ReNcell CX (cell line): ENCODE results near the genes MYO3A and GAD2.

GRCh38 chr10:22613026-22613402, 101.4 kb downstream of the PIP4K2A start:
- PRO-cap = no peak

GRCh38 chr10:22742853-22743052, 28.4 kb upstream of the PIP4K2A start:
- PRO-cap = no peak

GRCh38 chr10:23056042-23056430, 39.3 kb upstream of the MSRB2 start:
- PRO-cap = no peak

GRCh38 chr10:23439604-23439863, 659 bp downstream of the OTUD1 start:
- PRO-cap = no peak

DNA sequence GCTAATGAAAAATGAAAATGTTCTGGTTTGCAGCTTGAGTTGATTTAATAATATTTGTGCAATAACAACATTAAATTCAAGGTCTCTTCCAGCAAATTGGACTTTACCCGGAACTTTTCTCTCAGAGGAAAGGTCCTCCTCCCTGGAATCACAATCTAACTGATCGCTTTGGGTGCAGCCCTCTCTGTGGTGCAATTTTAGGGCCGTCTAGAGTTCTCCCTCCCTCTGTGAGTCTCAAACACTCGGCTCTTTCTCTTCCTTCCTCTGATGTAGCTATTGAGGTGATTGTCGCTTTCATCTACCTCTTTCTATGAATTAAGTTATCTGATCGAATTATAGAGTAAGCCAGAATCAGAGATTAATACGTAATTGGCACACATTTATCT, 119.7 kb downstream of the OTUD1 start:
- PRO-cap = no peak

GRCh38 chr10:24118003-24118925, 90.7 kb upstream of the KIAA1217 start:
- PRO-cap = no peak

GRCh38 chr10:24119299-24119906, 89.5 kb upstream of the KIAA1217 start:
- PRO-cap = no peak

GRCh38 chr10:24237605-24238410, 28.9 kb downstream of the KIAA1217 start:
- PRO-cap = no peak

- PRO-cap = no peak
Measured at GRCh38 chr10:24542640-24543232, 181.0 kb downstream of the ARHGAP21 start.

DNA sequence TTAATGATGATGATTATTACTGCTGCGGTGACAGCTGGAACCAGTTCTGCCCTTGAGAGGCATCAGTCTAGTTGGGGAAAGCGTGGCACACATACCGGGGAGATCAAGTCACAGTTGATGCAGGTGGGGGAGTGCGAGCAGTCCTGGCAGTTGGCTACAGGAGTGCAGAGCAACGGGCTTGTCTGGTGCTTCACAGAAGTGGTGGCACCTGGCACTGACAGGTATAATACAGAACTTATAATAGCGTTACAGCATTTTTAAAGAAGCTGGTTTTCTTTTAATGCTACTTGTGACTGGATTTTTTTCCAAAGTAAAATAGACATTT, 172.9 kb downstream of the ARHGAP21 start:
- PRO-cap = no peak

GRCh38 chr10:24551115-24551656, 172.5 kb downstream of the ARHGAP21 start:
- PRO-cap = no peak

- PRO-cap = no peak
Measured at GRCh38 chr10:24618221-24619004, 105.3 kb downstream of the ARHGAP21 start.

- PRO-cap = no peak
Measured at GRCh38 chr10:24725158-24725476, 1.4 kb upstream of the ARHGAP21 start.

GRCh38 chr10:24962928-24963143, 10.4 kb upstream of the PRTFDC1 start:
- PRO-cap = no peak

GRCh38 chr10:25059792-25060401, 43.5 kb downstream of the THNSL1 start:
- PRO-cap = no peak

DNA sequence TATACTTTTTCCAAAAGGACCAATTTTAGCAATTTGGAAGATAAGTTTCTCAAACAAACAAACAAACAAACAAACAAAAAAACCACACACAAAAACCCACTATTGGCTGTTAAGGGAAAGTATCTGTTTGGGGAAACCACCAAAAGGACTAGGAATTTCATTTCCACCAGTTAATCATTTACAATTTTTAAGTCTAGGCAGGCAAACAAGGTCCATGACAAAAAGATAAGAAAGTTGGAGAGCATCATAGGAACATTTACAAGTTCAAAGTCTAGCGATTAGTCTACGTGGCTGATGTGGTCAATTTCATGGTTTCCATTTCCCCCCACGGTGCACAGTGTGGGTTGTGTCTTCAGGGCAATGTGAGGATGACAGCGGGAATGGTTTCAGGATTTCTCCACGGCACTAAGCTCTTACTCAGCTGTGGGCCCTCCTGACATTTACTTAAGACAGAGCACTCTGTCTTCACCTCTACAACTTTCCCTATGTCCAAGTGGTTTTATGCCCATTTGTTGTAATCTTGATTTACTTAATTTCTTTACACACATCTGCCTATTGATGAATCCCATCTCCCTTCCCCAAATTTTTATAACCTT, 62.6 kb downstream of the THNSL1 start:
- PRO-cap = no peak

DNA sequence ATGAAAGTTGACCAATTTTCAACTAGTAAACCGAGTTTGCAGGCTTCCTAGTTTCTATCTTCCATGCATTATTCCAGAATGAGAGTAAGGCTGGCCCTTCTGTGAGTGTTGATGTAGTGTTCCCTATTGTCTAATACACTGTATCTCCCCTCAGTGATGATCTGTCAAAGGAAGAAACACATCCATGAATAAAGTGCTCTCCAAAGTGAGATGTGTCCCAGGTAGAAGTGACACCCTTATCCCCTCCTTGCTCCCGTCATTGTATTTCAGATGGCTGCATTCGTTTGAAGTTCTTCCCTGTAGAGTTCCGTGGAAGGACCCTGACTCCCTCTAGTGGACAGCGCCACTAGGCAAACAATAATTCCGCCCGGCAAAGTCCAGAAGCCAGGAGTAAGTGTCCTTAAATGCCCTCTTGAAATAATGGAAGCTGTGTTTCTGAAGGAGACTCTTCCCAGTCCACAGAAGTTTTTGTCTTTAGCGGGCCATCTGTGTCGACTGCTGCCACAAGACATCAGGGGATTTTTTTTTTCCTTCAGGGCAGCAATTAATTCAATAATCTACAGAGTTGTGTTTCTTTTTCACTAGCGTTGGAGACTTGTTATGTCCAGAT, 64.5 kb downstream of the THNSL1 start:
- PRO-cap = no peak

DNA sequence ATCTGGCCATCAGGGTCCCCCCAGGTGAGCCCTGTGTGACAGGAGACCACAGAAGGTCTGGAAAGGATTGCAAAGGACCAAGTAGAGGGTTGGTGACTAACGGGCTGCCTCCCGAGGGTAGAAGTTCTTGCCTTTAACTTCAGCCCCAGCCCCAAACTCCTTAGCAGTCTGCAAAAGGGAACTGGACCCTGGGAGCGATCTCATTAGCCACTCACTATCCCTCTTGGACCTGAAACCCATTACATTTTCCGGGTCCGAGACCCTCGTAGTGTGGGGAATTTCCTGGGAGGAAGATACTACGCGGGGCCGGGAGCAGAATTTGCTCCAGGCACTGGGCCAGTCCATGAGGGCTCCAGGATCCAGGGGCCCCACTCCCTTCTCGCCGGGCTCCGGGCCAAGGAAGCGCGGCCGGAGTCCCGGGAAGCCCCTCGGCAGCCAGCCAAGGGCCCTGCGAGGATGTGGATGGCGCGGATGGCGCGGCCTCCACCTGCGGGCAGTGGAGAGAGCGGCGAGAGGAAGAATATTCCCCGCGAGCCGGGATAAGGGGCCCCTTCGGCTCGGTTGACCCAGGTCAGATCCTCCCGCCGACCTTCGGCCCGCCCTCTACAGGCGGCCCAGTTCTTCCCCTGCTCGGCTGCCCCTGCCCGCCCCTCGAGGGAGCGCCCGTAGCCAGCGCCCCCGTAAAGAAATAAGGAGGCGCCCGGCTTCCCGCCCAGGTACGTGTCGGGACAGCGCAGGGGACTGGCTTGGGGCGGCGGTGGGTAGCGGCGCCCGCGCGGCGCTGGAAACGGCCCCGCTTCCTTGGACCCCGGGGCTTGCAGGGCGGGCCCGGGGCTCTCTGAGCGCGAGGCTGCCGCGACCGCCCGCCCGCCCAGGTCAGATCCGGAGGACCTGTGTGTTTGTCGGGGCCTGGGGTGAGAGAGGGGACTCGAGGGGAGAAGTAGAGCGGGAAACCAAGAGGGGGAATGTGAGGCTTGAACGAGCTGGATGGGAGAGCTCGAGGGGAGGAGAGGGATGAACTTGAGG, at the start of gene MYO3A:
Gene MYO3A, plus strand, starts transcription at position 617 of the 1,026 bp plus-strand sequence.
- PRO-cap = no peak

- PRO-cap = no peak
Measured at GRCh38 chr10:26215861-26216863, at the start of gene GAD2. GAD2 (plus strand) TSS chr10:26216774.

DNA sequence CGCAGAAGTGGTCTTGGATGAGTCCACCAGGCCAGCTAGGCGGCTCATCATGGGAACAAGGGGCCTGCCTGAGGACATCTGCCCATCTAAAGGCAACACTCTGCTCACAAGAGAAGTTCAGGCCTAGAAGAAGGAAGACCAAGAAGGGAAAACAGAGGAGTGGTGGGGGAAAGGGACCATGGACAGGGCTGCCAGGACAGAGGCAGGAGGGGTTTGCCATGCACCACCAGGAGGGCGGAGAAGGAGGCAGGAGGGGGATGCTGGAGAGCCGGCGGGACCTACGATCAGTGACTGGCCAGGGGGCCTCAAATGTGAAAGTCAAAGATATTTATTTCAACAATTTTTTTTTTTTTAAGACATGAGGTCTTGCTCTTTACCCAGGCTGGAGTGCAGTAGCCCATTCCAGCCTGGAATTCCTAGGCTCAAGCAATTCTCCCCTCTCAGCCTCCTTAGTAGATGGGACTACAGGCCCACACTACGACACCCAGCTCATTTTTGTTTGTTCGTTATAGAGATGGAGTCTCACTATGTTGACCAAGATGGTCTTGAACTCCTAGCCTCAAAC, 33.2 kb downstream of the GAD2 start:
- PRO-cap = no peak